ENCODE results near the gene PLA1A.

- PRO-cap = no peak
- RRBS, 2 experiments = no CpG with 5 or more reads among the region's 7 CpGs
Observed at GRCh38 chr3:115998786-115999400, 375.6 kb downstream of the GAP43 start.

GRCh38 chr3:116444032-116444675, 1.1 kb downstream of the LSAMP start:
- PRO-cap = unidirectional peak, plus-strand start at chr3:116444409
- RRBS, 2 experiments = no CpG with 5 or more reads among the region's 2 CpGs

GRCh38 chr3:116863962-116864549, 418.8 kb upstream of the LSAMP start:
- PRO-cap = no peak
- RRBS, 2 experiments = no CpG with 5 or more reads among the region's 14 CpGs

- PRO-cap = no peak
- RRBS, 2 experiments = no CpG with 5 or more reads among the region's 3 CpGs
Observed at GRCh38 chr3:117218696-117219054, 773.4 kb upstream of the LSAMP start.

GRCh38 chr3:117692641-117693128, 1247.4 kb upstream of the LSAMP start:
- PRO-cap = no peak
- RRBS, 2 experiments = no CpG with 5 or more reads among the region's 4 CpGs

- PRO-cap = unidirectional peak, minus-strand start at chr3:117997579
- RRBS, 2 experiments = 2 to 13% methylated on average over 3 of the region's 16 CpGs
Observed at GRCh38 chr3:117997420-117997641, 1037.3 kb downstream of the IGSF11 start.

DNA sequence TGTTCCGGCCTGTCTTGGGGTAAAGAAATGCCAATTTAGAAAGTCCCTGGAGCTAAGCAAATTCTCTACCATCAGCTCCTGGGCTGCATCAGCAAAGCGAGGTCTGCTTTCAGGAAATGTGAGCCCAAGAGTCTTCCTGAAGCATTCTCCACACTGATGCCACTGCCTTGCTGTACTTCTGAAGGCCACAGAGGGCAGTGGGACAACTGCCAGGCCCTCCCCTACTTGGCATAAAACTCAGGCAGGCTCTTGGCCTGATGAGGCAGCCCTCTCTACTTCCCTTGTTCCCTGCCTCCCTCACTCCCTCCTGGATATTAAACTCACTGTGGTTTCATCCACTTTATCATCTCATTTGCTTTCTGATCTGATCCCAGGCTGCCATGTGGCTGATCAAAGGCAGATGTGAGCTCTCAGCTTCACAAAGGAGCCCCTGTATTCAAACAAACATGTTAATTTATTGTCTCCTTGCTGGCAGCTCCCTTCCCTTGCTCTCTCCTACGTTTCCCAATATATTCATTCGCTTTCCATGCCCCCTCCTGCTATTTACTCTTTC, 533.5 kb downstream of the IGSF11 start:
- PRO-cap = no peak
- RRBS, 2 experiments = no CpG with 5 or more reads among the region's 4 CpGs

DNA sequence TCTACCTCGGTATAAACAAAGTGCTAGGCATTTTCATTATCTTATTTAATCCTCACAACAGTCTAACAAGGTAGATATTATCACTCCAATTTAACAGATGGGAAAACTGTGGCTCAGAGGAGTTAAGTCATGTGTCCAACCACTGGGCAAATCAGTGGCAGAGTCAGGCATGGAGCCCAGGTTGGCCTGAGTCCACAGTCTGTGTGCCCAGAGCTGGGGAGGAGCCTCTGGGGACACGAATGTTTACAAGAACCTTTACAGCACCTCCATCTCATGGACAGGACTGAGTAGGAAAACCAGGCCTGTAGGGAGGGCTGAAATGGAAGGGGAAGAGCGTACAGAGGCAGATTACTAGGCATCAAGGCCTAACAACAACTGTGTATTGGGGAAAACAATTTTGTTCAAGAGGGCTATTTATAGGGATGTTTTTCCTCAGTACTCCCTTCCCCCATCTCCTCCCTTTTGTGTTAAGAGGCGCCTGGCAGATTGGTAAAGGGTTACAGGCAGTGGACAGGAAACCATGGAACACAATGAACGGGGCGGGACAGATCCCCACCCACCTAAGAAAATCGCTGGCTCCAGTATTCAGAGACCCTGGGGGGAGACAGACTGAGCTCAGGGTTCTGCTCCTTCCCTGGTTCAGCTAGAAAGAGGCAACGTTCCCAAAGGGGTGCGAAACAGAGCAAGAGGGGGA, 15.1 kb upstream of the ARHGAP31 start:
- PRO-cap = no peak
- RRBS, 2 experiments = no CpG with 5 or more reads among the region's 9 CpGs

DNA sequence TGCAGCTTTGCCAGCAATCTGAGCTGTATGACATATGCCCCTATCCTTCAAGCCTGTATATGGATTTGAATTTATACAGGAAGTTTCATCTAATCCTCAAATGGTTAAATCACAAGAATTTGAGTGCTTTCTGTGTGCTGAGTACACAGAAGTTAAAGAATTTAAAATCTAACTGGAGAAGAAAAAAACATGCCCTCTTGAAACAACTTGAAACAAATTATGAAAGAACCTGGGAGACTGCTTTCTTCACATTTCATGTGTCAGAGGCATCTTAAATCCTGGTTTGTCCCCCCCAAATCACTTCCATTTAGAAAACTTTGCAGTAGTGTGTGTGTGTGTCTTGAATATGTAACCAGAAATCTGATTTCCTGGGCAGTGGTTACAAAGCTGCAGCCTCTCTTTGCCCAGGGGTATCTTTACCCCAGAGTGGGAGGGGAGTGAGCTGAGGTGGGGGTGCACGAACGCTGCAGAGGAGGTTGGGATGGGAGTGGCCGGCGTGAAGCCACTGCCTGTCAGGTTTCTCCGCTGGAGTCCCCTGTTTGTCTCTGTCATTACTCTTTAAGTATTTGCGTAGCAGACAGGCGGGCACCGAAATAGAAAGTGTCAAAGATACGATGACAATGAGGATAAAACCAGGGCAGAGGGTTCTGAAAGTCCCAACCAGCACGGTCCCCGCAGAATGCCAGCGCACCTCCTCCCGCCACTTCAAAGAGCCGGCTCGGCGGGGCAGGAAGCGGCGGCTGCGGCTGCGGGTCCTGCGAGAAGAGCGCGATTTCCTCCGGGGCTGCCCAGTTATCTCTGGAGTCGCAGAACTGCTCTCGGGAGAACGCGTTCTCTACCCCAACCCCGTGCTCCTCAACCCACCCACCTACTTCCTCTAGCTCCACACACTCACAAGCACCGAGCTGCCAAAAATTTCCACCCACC, 541 bp upstream of the ARHGAP31 start:
- PRO-cap = bidirectional peak, plus-strand start at position 708 of the sequence, minus-strand start at position 768 of the sequence
- RRBS, 2 experiments = under 1% methylated on average over 11 of the region's 30 CpGs

- PRO-cap = no peak
- RRBS, 2 experiments = no CpG with 5 or more reads among the region's 13 CpGs
Observed at GRCh38 chr3:119350059-119350863, 56.1 kb downstream of the ARHGAP31 start.

- PRO-cap = no peak
- RRBS, 2 experiments = no CpG with 5 or more reads among the region's 10 CpGs
Observed at GRCh38 chr3:119437337-119438351, 25.8 kb downstream of the TMEM39A start.

DNA sequence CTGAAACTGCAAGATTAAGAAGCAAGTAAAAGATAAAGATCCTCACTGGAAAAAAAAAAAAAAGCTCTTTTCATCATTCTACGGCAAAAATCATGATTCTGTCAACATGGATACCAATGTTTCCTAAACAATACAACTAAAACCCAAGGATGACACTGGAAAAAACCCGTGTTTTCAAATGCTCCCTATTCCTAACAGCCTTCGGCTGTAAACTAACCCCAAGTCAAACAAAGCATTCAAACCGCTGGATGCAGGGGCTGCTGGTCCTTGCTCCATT, 632 bp downstream of the TMEM39A start:
- PRO-cap = no peak
- RRBS, 2 experiments = no CpG with 5 or more reads among the region's 4 CpGs

DNA sequence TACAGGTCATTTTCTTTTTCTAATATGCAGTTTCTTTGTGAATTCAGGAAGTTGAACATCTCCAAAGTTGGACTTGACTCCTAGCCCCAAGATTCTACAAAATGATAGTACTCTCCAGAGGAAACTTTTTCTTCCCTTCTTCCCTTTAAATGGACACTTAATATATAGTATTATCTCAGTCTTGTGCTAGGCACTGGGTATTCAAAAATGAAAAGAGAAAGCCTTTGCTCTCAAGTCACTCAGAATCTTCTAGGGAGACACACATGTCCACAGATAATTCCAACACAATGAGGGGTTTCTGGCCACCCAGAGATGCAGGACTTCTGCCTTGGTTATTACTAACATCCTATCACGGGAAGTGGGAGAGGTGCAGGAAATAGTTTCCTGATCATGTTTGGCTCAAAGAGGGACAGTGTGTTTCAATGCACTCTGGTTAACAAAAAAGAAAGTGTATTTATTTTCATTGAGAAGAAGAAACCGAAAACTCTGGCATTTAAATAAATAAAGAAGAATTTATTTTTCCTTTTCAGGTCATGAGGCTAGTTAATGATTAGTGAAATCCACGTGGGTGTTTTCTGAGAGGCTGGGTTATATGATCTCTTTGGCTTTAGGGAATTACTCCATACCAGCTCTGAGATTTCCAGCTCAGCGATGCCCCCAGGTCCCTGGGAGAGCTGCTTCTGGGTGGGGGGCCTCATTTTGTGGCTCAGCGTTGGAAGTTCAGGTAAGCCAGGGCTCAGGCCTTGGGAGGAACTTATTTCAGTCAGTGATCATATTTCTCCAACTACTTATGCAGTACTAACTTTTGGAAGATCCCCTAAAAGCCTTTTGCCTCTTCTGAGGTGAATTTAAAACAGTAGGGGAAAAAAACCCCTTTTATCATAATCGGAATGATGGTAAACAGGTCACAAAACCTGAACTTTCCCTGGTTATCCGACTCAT, at the start of gene PLA1A:
Gene PLA1A (plus strand): TSS at position 623 of the 942 bp plus-strand sequence.
- PRO-cap = no peak
- RRBS, 2 experiments = no CpG with 5 or more reads among the region's 7 CpGs

GRCh38 chr3:119769449-119769735, 12.5 kb upstream of the NR1I2 start:
- PRO-cap = no peak
- RRBS, 2 experiments = no CpG with 5 or more reads among the region's 4 CpGs

- PRO-cap = no peak
- RRBS, 2 experiments = no CpG with 5 or more reads among the region's 4 CpGs
Observed at GRCh38 chr3:120090498-120091476, 3.5 kb downstream of the GSK3B start.

- PRO-cap = bidirectional peak, plus-strand start at chr3:120094889, minus-strand start at chr3:120094579; bidirectional peak, plus-strand start at chr3:120095249, minus-strand start at chr3:120095039; bidirectional peak, plus-strand start at chr3:120095771, minus-strand start at chr3:120095577
- RRBS, 2 experiments = no CpG with 5 or more reads among the region's 69 CpGs
Observed at GRCh38 chr3:120094736-120095607, 725 bp upstream of the GSK3B start.

DNA sequence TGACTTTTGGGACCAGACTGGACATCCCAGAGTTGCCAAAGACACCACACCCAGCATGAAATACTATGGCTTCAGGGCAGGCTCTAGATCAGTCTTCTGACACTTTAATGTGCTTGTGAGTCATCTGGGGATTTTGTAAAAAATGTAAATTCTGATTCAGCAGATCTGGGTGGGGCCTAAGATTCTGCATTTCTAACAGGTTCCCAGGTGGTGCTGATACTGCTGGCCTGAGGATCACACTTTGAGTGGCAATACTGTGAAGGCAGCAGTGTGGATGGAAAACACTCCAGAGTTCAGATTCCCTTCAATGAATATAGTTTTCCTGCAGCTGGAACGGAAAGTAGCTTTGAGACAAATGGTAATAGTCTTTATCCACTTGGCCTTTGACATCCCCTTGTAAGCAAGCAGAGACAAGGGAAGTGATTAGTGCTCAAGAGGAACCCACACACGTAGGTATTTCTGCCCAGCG, 51.4 kb upstream of the GSK3B start:
- PRO-cap = no peak
- RRBS, 2 experiments = no CpG with 5 or more reads among the region's 3 CpGs

DNA sequence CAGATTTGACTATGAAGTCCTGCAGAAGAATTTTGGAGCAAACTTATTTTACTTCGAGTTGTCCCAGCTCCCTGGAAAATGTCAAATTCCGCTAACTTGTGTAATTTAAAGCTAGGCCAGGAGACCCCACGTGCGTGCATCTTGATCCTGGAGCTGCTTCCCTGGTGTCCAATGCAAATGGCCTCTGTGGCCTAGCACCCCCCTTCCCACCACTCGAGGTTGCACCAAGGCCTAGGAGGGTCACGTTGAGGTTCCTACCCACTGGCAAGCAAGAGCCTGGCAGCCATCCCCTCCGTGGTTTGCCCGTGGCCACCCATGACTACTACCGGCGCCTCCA, 38.6 kb upstream of the LRRC58 start:
- PRO-cap = no peak
- RRBS, 2 experiments = no CpG with 5 or more reads among the region's 10 CpGs

DNA sequence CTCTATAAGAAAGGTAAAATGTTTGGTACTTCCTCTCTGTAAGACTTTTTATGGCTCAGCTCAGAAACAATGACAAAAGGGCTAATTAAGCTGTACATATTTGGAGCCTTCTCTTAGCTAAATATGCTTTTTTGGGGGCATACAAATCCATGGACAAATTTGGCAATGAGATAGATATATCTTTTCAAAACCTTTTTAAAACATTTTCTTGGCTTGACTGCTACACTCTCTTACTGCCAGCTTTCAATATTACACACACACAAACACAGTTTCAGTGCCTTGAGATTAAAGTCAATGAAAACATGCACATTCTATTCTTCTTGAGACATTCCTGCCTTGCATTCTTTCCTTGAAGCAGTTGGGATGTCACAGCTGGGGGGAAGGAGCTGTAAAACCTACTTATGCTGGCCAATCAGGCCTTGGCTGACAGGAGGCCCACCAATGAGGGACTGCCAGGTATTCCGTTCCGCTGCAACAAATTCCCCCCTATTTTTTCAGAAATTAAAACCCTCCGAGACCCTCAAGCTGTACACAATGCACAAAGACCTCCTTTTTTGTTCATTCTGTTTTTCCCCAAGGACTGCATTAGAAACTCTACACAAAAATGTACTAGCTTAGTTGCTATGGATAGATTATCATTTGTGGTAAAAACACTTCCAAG, 18.7 kb downstream of the FSTL1 start:
- PRO-cap = no peak
- RRBS, 2 experiments = no CpG with 5 or more reads among the region's 3 CpGs

DNA sequence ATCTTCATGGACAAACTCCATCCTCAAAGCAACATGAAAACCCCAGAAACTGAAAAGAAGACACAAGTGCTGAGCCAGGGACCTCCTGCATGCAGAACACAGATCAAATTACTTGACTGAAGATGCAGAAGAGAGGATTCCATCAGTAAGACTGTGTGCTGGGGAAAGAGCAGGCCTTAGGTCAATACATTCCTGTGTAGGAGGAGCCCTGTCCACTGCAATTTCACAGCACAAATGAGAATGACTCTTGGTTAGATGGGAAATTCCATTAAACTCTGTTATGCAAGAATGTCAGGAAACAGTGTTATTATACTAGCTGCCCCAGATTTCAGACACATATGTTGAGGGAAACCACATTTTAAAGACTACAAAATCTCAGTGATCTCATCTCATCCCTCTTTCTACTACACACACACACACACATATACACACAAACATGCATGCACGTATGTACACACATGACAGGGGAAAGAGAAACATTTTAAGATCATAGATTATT, 48.2 kb upstream of the FSTL1 start:
- PRO-cap = no peak
- RRBS, 2 experiments = no CpG with 5 or more reads among the region's 1 CpG